ENCODE measurements around the gene UBTD2.

- RRBS = no CpG with 5 or more reads among the region's 8 CpGs
CAGE:
- cytosol, long polyA plus RNA = no peak
- long polyA plus RNA = no peak
- nucleus, long polyA plus RNA = no peak
These were observed 15.8 kb upstream of the LCP2 start for GRCh38 chr5:170313318-170313923.

- RRBS = no CpG with 5 or more reads among the region's 13 CpGs
CAGE:
- cytosol, long polyA plus RNA = no peak
- long polyA plus RNA = no peak
- nucleus, long polyA plus RNA = no peak
These were observed 34.4 kb upstream of the LCP2 start for GRCh38 chr5:170331584-170332818.

- RRBS = no CpG with 5 or more reads among the region's 6 CpGs
CAGE:
- cytosol, long polyA plus RNA = no peak
- long polyA plus RNA = no peak
- nucleus, long polyA plus RNA = no peak
These were observed 38.7 kb upstream of the LCP2 start for GRCh38 chr5:170336286-170336688.

GRCh38 chr5:170361635-170362196 lies 27.5 kb downstream of the KCNMB1 start:
- RRBS = no CpG with 5 or more reads among the region's 5 CpGs
CAGE:
- cytosol, long polyA plus RNA = no peak
- long polyA plus RNA = no peak
- nucleus, long polyA plus RNA = no peak

- RRBS = 65% methylated on average over 2 of the region's 8 CpGs
CAGE:
- cytosol, long polyA plus RNA = no peak
- long polyA plus RNA = no peak
- nucleus, long polyA plus RNA = no peak
These were observed 2.5 kb downstream of the KCNMB1 start for GRCh38 chr5:170386555-170387144.

GRCh38 chr5:170404397-170404820 lies 15.2 kb upstream of the KCNMB1 start:
- RRBS = no CpG with 5 or more reads among the region's 3 CpGs
CAGE:
- cytosol, long polyA plus RNA = no peak
- long polyA plus RNA = no peak
- nucleus, long polyA plus RNA = no peak

- RRBS = no CpG with 5 or more reads among the region's 6 CpGs
CAGE:
- cytosol, long polyA plus RNA = no peak
- long polyA plus RNA = no peak
- nucleus, long polyA plus RNA = no peak
These were observed 33.4 kb upstream of the GABRP start for GRCh38 chr5:170750105-170750531.

GRCh38 chr5:170753451-170753977 lies 30.0 kb upstream of the GABRP start:
- RRBS = no CpG with 5 or more reads among the region's 2 CpGs
CAGE:
- cytosol, long polyA plus RNA = no peak
- long polyA plus RNA = no peak
- nucleus, long polyA plus RNA = no peak

DNA sequence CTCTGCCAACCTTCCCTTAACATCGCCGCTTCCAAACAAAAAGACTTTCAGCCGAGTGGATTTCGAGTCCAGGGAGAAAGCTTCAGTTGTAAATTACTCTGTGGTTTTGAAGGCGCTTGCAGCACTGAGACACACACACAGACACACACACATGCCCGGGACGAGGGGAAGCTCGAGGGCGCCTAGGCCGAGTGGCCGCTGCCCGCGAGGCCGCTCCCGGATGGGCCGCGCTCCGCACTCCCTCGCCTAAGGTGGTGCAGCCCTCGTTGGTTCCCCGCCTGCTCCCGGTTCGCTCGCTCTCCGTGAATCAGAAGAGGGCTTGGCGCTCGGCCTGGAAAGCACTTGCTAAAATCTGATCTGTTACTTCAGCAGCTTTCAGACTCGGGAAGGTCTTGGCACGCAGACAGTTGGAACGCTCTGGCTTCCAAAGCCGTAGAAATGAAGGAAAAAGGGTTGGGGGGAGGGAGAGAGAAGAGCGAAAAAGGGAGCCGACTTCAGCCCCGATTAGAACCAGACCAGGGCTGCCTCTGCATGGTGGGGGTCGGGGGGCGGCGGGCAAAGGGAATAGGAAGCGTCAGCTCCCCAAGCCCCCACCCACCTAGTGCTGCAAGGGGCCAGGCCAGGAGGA lies 1.5 kb downstream of the FGF18 start:
- RRBS = 3% methylated on average over 17 of the region's 38 CpGs
CAGE:
- cytosol, long polyA plus RNA = no peak
- long polyA plus RNA = no peak
- nucleus, long polyA plus RNA = no peak

- RRBS = no CpG with 5 or more reads among the region's 7 CpGs
CAGE:
- cytosol, long polyA plus RNA = no peak
- long polyA plus RNA = no peak
- nucleus, long polyA plus RNA = no peak
These were observed 158.8 kb downstream of the FGF18 start for GRCh38 chr5:171578206-171578749.

- RRBS = no CpG with 5 or more reads among the region's 14 CpGs
CAGE:
- cytosol, long polyA plus RNA = no peak
- long polyA plus RNA = no peak
- nucleus, long polyA plus RNA = no peak
These were observed 14.3 kb downstream of the STK10 start for GRCh38 chr5:172173639-172174237.

- RRBS = 85% methylated on average over 3 of the region's 24 CpGs
CAGE:
- cytosol, long polyA plus RNA = no peak
- long polyA plus RNA = no peak
- nucleus, long polyA plus RNA = no peak
These were observed 9.4 kb downstream of the STK10 start for GRCh38 chr5:172178275-172179387.

DNA sequence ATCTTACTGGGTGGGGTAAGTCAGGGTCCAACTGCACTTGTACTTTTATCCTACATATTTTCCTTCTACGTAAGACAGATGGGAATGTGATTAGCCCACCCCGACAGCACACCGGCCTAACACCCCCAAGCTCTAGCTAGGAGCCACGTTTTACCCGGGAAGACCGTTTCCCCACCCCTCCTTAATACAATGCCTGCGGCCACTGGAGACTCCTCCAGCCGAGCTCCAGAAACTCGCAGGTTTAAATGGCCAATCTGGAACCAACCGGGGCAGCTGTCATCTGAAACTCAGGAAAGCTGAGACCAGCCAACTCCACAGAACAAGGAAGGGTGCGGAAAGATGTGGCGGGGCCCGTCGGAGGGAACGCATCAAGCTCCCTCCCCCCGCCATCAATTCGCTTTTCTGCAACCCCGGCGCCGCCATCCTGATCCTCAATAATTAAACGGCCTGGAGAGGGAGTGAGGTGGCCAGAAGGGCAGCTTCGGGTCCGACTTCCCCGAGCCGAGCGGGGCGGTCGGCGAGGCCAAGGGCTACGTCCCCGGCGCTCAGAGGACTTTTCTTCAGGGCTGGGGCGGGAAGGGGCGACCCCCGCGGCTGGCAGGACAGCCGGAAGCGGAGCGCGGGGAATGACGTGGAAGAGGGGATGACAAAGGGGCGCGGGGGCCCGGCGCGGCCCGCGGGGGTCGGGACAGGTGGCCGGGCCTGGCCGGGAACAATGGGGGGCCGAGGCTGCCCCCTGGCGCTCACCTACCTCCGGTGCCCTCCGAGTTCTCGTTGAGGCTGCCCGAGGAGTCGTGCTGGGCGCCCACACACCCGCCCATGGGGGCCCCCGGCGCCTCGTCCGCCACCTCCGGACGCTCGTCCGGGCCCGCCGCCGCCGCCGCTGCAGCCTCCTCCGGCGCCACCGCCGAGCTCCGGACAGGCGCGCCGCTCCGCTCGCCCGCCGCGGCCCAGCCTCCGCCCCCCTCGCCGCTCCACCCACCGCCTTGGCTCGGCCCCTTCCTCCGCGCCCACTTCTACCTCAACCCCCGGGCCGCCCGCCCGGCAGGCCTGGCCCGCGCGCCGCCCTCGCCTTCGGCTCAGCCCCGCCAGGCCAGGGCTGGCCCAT lies at the start of gene UBTD2:
TSS of gene UBTD2 (minus strand) at position 920 of the 1,108 bp plus-strand sequence.
- RRBS = 2% methylated on average over 37 of the region's 104 CpGs
CAGE:
- cytosol, long polyA plus RNA = start-site peak on the minus strand centred at position 826 of the sequence, 35 bp wide, 19 reads; start-site peak on the minus strand centred at position 931 of the sequence, 30 bp wide, 259 reads
- long polyA plus RNA = start-site peak on the minus strand centred at position 798 of the sequence, 74 bp wide, 21 and 24 reads in 2 replicates; start-site peak on the minus strand centred at position 930 of the sequence, 35 bp wide, 243 and 159 reads in 2 replicates
- nucleus, long polyA plus RNA = start-site peak on the minus strand centred at position 843 of the sequence, 164 bp wide, 113 reads

DNA sequence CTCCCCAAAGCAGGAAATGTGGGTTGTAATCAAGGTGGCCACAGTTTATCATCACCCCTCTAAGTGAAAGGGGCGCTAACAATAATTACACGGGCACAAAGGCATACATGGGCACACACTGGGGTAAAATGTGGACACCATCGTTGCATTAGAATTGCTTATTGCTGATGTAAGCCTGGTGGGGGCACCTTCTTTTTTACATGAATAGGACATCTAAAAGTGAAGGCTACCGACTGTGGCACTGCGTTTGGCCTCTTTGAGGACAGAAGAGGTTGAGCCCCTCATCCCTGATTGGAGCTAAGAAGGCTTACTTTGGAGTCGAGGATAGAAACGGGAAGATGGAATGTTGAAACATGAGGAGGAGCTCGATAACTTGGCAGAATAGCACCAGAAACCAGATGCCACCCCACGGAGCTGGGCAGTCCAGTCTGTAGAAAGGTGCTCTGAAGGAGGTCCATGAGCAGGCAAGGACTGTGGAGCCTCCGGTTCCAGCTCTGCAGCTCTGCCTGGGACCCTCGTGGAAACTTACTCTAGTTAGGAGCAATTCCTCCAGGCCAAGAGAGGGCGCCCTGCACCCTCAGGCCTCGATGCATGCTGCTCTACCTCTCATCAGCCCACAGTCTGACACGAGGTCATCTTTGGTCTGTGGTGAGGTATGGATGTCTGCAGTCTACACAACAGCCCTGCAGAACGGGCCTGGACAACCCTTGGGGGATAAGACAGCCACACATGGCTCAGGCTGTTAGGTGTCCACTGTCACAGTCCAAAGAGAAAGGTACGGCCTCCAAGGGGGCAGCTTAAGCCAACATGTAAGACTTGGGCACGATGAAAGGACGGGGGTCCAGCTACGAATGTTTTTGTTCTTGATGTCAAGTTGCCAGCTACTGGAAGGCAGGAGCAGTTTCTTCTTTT lies 50.5 kb upstream of the UBTD2 start:
- RRBS = no CpG with 5 or more reads among the region's 19 CpGs
CAGE:
- cytosol, long polyA plus RNA = no peak
- long polyA plus RNA = no peak
- nucleus, long polyA plus RNA = no peak

GRCh38 chr5:172364924-172365342 lies 81.4 kb upstream of the UBTD2 start:
- RRBS = no CpG with 5 or more reads among the region's 1 CpG
CAGE:
- cytosol, long polyA plus RNA = no peak
- long polyA plus RNA = no peak
- nucleus, long polyA plus RNA = no peak

- RRBS = no CpG with 5 or more reads among the region's 24 CpGs
CAGE:
- cytosol, long polyA plus RNA = no peak
- long polyA plus RNA = no peak
- nucleus, long polyA plus RNA = no peak
These were observed 73.4 kb downstream of the SH3PXD2B start for GRCh38 chr5:172380724-172381484.

- RRBS = no CpG with 5 or more reads among the region's 14 CpGs
CAGE:
- cytosol, long polyA plus RNA = no peak
- long polyA plus RNA = no peak
- nucleus, long polyA plus RNA = no peak
These were observed 32.1 kb upstream of the SH3PXD2B start for GRCh38 chr5:172486278-172486926.

- RRBS = no CpG with 5 or more reads among the region's 13 CpGs
CAGE:
- cytosol, long polyA plus RNA = no peak
- long polyA plus RNA = no peak
- nucleus, long polyA plus RNA = no peak
These were observed 33.4 kb upstream of the SH3PXD2B start for GRCh38 chr5:172487633-172488262.

DNA sequence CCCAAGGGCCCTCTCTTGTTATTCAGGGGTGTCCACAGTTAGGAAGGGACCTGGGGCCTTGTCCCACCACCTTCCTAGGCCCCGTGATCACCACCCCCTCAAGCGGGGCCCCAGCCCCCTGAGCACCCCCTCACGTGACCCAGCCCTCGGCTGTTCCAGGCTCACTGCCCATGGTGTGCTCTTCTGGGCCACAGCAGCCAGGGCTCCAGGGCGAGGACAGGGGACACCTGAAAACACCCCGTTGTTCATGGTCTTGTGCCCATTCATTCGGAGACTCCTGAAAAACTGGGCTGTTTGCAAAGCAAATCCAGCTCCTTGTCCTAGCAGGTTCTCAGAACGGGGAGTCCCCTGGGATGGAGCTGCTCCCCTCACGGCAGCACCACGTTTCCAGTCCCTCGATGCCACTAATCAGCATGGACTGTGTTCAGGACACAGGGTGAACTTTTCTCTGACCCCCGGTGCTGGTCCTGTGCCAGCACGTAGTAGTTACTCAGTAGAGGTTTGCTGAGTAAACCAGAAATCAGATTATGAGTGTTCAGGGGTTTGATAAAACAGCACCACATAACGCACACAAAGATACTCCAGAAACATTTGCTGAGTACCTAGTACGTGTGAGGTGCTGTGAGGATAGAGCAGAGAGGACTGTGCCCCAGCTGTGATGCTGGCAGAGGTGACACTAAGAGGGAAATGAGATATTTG lies 49.0 kb downstream of the NEURL1B start:
- RRBS = no CpG with 5 or more reads among the region's 15 CpGs
CAGE:
- cytosol, long polyA plus RNA = no peak
- long polyA plus RNA = no peak
- nucleus, long polyA plus RNA = no peak

- RRBS = no CpG with 5 or more reads among the region's 4 CpGs
CAGE:
- cytosol, long polyA plus RNA = no peak
- long polyA plus RNA = no peak
- nucleus, long polyA plus RNA = no peak
These were observed 7.4 kb downstream of the DUSP1 start for GRCh38 chr5:172763657-172763965.